ENCODE measurements around a stretch of chr2.

DNA sequence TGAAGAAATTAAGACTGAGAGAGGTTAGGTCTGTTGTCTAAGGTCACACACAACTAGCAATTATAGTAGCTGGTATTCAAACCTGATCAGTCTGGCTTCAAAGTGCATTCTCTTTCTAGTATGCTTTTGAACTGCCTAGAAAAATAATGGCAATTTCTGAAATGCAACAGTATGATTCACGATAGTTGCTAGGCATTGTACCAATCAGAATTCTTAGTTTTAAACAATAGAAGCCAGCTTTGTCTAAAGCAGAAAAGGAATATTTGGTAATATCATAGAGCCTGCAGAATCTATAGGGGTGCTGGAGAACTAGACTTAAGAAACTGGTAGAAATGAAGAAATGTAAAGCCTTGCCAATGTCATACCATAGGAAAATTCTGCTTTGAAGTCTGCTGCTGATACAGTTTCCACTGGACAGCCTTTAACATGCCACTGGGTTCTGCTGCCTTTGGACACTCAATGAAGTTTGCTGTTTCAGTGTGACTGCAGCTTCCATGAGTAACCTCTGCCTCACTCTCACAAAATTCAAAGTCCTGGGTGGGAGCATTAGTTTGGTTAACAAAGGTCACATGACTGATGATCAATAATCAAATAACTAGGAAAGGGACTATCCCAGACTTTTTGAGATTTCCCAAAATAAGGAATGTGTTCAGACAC lies 243.6 kb downstream of the MBD5 start:
- PRO-cap, result no peak

DNA sequence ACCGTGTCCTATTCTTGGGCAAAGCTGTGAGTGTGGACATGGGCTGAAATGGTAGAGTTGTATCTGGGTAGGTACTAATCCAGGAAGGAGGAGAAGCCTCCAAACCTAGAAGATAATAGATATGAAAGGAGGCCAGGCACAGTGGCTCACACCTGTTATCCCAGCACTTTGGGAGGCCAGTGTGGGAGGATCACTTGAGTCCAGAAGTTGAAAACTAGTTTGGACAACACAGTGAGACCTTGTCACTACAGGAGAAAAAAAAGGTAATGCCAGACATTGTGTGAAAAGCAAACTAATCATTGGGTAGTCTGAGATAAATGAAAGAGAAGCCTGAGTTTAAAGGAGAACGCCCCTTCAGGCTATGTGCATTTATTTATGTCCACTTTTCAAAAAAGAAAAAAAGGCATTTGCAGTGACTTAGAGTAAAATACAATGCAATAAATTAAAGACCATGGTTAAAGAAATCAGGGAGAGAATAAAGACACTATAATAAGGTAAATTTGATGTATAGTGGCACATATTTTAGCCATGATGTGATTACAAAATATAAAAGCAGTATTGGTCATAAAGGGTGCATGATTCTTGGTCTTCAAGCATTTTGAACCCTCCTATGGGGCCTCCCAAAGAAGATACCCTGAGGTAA lies 51.6 kb downstream of the EPC2 start:
- PRO-cap, result no peak

GRCh38 chr2:149130953-149131498 lies 92.5 kb downstream of the LYPD6B start:
- PRO-cap, result no peak

GRCh38 chr2:149585074-149585770 lies 2.4 kb downstream of the MMADHC start:
- PRO-cap, result no peak

DNA sequence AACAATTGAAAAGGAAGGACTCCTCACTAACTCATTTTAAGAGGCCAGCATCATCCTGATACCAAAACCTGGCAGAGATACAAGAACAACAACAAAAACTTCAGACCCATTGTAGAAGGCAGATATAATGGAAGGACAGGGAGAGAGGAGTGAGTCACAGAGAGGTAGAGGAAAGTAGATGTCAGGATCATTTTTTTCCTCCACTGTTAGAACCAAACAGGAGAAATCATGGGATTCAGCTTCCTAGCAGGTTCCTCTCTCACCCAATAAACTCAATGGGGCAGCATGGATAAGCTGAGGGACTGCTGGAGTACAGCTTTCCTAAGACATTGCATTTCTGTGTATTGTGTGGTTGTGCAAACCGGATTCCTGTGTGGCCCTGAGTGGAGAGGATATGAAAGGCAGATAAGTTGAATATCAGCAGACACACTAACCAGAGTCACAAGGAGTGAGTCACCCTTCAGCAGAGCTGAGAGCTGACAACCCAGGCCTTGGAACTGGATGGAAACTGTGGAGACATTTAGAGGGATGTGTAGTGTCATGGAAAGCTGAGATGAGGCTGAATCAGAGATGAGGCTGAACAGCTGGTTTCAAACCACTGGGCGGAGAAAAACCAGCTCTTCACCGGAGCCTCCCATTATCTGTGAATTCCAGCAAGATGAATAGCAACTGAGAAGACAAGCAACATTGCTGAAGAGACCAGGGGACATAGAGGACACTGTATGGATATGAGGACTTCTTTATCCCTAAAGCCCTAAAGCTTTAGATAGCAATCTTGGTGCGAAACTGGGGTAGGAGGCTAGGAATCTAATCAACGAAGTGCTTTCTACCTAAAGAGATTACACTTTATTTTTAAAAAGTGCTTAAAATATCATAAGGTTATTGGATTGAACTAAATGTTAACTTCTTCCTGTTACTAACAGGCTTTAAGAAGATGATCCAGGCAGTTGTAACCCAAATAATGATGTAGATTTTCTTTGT lies 61.1 kb upstream of the MMADHC start:
- PRO-cap, result no peak

DNA sequence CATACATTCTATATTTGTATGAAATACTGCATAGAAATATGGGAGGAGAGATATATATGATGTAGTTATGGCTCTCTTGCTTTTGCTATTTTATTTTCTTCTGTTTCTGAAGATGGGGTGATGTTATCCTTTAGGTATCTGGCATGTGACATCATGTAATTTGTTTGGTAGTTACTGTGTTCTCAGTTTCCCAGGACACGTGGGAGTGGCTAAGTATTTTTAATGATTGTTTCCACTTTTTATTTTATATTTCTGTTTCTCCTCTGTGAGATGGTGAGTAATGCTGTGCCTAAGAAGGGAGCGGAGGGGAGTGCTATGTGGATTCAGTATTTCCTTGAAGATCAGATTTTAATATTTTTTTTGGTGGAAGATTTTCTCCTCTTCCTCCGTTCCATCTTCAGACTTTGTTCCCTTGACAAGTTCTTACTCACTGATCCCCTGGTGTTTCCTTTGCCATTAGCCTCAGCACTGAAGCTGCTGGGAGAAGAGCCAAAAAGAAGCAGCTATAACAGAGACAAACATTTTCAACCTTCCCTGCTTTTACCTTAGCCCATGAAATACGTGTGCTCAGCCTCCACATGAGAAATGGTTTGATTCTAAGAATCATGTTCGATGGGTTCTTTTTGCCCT lies 180.0 kb upstream of the MMADHC start:
- PRO-cap, result no peak

- PRO-cap, result no peak
Measured at GRCh38 chr2:150630430-150631108, 143.1 kb upstream of the RND3 start.

DNA sequence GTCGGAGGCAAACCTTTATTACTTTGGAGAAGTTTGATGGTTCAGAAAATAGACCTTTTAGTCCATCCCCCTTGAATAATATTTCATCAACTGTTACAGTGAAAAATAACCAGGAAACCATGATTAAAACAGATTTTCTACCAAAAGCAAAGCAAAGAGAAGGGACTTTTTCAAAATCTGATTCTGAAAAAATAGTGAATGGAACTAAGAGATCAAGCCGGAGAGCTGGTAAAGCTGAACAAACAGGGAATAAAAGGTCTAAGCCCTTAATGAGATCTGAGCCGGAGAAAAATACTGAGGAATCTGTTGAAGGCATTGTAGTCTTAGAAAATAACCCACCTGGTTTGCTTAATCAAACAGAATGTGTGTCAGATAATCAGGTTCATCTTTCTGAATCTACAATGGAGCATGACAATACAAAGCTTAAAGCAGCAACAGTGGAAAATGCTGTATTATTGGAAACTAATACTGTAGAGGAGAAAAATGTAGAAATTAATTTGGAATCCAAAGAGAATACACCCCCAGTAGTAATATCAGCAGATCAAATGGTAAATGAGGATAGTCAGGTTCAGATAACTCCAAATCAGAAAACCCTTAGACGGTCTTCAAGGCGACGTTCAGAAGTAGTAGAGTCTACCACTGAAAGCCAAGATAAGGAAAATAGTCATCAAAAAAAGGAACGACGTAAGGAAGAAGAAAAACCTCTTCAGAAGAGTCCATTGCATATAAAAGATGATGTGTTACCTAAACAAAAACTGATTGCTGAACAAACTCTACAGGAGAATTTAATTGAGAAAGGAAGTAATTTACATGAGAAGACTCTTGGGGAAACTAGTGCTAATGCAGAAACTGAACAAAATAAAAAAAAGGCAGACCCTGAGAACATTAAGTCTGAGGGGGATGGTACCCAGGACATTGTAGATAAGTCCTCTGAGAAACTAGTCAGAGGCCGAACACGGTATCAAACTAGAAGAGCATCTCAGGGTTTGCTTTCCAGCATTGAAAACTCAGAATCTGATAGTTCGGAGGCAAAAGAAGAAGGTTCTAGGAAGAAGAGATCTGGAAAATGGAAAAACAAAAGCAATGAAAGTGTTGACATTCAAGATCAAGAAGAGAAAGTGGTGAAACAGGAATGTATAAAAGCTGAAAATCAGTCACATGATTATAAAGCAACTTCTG lies 53.9 kb downstream of the RIF1 start:
- PRO-cap, result no peak

- PRO-cap, result no peak
Measured at GRCh38 chr2:151844017-151844776, 16.0 kb upstream of the ARL5A start.

GRCh38 chr2:151853315-151853885 lies 25.2 kb upstream of the ARL5A start:
- PRO-cap, result no peak

- PRO-cap, result no peak
Measured at GRCh38 chr2:152038302-152039092, 60.3 kb downstream of the CACNB4 start.

DNA sequence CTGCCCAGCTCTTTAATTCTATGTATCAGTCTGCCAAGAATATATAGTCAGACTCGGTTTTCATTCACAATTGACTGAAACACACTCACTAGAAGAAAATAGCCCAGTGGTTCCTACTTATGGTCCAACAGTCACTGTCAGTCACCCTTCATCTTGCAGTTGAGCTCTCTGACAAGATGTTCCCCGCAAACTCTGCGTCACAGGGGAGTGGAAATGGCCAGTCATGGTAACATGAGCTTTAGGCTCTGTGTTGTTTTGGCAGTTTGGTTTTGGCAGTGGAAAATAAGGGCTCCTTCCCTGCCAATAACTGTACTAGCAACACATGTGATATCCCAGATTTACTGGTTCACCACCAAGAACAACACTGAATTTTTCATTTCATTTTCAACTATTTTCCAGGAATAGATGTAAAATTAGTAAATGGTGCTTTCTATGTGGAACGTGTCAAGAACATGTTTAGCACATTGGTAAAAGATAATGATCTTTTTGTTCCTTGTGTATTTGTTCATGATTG lies 122.4 kb downstream of the PRPF40A start:
- PRO-cap, result no peak

DNA sequence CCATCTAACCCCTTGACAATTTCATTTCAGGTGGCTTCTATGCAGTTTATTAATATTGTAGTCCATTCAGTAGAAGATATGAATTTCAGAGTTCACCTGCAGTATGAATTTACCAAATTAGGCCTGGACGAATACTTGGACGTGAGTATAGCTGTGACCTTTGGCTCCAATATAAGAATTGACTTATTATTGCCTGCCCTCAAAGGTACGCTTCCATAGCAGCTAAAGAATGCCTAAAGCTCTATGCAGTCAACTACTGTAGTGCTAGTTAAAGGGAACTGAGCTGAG lies 105.9 kb downstream of the PRPF40A start:
- PRO-cap, result no peak

GRCh38 chr2:152614675-152615128 lies 102.6 kb downstream of the PRPF40A start:
- PRO-cap, result no peak

DNA sequence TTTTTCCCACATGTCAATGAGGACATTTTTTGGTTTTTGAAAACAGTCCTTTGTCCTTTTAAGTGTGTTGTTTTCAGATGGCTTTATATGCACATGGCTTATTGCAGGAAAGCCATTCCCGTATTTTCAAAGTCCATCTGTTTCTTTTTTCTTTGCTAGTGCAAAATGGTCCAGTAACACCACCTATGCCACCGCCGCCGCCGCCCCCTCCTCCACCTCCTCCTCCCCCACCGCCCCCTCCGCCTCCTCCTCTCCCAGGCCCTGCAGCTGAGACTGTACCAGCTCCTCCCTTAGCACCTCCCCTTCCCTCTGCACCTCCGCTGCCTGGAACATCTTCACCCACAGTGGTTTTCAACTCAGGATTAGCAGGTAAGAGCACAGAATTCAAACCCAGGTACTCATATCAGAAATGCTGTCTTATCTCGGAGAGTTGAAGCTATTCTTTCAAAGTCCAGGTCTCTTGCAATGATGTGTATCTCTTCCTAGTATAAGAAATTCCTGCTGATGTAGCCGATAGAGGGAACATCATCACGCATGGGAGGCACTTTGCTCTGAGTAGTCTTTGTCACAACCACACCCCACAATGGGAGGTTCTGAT lies 97.8 kb downstream of the PRPF40A start:
- PRO-cap, result no peak

- PRO-cap, result no peak
Measured at GRCh38 chr2:152639854-152640180, 77.4 kb downstream of the PRPF40A start.

- PRO-cap, result no peak
Measured at GRCh38 chr2:154382838-154383123, 315.7 kb upstream of the KCNJ3 start.

DNA sequence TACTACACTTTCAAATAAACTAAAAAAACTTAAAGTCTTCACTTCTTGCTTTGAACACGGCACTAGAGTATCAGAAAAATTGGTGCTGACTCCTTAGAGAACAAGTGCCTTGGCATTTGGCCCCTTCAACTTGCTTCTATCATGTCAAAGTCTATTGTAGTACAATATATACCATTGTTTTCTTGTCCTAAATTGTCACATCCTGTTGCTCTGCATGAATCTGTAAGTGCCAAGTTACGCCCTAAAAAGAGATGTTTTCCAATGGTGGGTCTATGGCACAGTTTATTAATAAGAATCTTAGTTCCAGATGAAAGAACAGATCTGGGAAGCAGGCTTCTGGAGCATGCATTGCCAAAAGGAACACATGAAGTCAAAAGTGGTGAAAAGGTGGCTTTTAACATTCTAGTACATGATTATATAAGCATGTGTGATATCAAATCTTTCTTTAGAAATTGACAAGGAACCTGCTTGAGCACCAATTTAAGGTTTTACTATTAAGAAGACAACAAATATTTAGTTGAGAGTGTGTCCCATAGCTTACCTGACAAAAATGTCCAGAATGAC lies 147.7 kb downstream of the NR4A2 start:
- PRO-cap, result no peak

DNA sequence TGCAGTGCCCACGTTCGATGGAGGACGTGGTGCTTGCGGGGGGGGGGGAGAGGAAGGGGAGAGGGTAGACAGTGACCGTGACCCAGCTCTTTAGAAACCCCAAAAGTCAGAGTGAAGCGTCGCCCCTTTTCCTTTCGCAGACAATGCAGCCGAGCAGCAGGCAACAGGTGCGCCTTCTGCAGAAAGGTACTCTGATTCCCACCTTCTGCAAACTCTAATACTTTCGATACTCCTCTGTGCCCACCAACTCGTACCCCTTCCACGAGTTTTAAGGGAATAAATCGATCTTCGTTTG lies 872 bp upstream of the NR4A2 start:
- PRO-cap, result no peak

DNA sequence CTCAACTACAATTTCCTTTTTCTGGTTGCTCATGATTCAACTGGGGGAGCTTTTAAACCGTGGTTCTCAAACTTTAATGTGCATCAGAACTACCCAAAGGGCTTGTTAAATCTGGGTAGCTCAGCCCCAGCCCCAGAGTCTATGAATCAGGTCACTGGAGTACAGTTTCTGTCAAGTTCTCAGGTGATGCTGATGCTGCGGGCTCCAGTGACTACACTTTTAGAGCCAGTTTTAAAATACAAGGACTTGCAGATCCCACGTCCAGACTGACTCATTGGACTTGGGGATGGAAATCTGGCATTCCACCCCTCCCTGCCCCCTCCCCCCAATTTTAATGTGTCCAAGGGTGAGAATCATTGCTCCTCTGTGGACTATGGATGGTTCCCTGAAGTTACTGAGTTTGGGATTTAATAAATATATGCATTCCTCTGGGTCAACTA lies 1.5 kb upstream of the GPD2 start:
- PRO-cap, result no peak